Esophagus squamous epithelium (tissue), 4 donors: Measurements from ENCODE around the gene SMARCB1.

DNA sequence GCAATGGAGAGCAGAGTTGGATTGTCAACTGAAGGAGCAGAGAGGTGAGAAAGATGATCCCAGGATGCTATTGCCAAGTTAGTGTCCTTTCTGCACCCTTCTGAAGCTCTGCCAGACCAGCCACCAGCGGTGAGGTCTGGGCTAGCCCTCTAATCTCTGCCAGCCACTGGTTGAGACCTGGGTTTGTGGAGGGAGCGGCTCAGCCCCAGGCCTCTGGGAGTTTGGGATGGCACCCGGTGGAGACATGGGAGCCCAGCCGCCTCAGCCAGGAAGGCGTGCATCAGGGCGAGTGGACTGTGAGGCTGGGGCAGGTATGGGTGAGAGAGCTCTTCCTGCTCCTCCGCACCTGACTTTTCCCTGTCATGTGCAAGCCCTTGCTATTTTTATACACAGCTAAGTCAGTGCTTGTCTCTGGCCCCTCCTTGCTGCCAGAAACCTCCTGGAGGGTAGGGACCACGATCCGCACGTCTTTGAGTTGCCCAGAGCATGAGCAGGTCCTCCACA is 53.6 kb downstream of the IGLL1 start:
- PRO-cap, result no peak
- RAMPAGE, long total RNA, 4 experiments, result no peak in any of the 4 experiments

DNA sequence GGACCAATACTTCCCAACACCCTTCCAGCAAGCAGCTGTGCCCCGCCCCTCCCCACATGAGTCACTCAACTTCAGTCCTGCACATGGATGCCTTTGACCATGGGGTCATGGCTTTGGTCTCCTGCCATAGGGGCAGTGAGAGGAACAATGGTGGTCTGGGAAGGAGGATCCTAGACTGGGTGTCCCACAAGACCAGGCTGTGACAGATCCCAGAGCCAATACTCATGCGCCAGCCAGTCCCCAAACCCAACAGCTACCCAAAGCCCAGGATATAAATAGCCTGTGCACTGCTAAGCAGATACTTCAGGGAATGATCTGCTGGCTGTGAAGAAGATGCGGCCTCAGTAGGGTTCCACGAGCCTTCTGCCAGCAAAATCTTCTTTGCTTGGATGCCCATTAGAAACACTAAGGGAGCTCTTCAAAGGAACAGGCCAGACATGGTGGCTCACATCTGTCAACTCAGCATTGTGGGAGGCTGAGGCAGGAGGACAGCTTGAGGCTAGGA is 5.4 kb upstream of the RGL4 start:
- PRO-cap, result no peak
- RAMPAGE, long total RNA, 4 experiments, result no peak in any of the 4 experiments

DNA sequence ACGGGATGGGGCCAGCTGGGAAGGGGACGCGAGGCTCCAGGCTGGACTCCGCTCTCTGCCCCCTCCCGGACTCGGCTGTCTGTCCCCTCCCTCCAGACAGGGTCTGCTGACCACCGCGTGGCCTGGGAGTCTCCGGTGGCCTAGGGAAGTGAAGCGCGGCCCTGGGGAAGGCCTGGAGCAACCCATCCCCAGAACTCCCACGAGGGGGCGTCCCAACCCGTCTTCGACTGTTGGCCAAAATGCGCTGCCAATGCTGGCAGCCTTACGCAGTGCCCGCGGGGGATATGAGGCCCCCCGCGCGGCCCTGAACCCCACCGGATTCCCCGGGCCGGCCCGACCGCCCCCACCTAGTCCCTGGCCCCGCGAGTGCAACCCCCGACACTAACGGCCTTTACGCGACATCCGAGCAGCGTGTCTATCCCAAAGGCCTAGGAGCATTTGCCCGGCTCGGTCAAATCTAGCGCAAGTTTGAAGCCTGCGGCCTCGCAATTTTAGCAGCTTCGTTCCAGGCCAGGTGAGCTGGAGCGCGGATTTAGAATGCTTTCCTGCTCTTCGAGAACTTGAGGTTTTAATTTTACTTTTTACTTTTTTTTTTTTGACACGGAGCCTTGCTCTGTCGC is 618 bp upstream of the CHCHD10 start:
- PRO-cap, result unidirectional peak, minus-strand start at position 57 of the sequence
- RAMPAGE, long total RNA, 4 experiments, result no peak in any of the 4 experiments

DNA sequence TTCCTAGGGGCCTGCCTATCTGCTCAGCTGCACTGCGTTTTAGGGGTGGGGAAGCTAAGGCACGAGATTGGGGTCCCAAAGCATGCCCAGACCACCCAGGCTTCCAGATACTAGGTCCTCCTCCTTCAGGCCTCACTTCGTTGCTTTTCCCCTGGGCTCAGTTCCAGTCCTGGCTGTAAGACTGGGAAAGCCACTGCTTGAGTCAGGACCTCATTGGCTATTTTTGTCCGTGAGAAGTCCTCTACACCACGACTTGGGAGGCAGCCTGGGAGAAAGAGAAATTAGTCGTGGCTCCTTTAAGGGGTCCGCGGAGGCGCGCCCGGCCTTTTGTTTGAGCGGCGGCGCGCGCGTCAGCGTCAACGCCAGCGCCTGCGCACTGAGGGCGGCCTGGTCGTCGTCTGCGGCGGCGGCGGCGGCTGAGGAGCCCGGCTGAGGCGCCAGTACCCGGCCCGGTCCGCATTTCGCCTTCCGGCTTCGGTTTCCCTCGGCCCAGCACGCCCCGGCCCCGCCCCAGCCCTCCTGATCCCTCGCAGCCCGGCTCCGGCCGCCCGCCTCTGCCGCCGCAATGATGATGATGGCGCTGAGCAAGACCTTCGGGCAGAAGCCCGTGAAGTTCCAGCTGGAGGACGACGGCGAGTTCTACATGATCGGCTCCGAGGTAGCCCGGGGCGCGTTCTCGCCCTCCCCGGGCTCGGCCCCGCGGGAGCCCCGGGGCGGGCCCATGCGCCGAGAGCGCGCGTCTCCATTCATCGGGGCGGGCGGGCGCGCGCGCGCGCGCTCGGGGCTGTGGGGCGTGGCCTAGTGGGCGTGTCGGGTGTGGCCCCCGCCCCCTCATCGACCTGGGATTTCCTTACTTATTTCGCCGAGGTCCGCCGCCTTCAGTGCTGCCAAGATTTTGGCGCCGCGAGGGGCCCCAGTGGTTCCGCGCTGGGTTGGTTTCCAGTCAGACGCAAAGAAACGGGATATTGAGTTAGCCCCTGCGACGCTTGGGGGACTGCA is at the start of gene SMARCB1:
Gene SMARCB1, plus strand, starts transcription at position 362 of the 999 bp plus-strand sequence.
- PRO-cap, result bidirectional peak, plus-strand start at position 397 of the sequence, minus-strand start at position 253 of the sequence; bidirectional peak, plus-strand start at position 853 of the sequence, minus-strand start at position 665 of the sequence
- RAMPAGE, long total RNA, 4 experiments, result start-site peak on the plus strand in 3 of 4 experiments, centred at positions 389 to 407 of the sequence, 19 to 512 reads per replicate

DNA sequence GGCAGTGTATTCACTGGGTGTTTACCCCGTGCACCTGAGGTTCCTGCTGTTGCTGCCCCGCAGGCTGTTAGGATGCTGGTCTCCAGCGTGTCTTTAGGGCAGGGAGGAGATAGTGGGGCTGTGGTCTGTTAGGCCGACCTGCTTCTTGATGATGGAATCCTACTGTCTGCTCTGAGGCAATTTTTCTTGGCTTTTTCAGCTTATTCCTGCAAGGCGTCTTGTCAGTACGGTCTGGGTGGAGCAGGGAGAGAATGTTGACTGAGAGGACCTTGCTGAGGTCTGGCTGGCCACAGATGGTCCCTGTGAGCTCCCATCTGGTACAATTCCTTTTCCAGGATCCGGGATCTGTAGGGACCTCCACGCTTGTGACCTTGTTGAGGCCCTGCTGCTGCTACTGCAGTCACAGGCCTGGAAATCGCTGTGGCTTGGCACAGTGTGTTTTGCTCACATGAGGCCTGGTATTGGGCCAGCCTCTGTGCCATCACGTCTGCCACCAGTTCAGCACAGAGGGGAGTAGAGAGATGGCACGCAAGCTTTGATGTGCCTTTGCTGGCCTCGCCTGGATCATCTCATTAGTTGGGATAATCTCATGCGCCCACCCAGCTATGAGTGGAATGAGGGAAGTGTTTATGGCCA is 22.8 kb downstream of the DERL3 start:
- PRO-cap, result no peak
- RAMPAGE, long total RNA, 4 experiments, result no peak in any of the 4 experiments

- PRO-cap, result no peak
- RAMPAGE, long total RNA, 4 experiments, result no peak in any of the 4 experiments
These were observed 3.0 kb downstream of the DERL3 start for GRCh38 chr22:23835647-23836310.

DNA sequence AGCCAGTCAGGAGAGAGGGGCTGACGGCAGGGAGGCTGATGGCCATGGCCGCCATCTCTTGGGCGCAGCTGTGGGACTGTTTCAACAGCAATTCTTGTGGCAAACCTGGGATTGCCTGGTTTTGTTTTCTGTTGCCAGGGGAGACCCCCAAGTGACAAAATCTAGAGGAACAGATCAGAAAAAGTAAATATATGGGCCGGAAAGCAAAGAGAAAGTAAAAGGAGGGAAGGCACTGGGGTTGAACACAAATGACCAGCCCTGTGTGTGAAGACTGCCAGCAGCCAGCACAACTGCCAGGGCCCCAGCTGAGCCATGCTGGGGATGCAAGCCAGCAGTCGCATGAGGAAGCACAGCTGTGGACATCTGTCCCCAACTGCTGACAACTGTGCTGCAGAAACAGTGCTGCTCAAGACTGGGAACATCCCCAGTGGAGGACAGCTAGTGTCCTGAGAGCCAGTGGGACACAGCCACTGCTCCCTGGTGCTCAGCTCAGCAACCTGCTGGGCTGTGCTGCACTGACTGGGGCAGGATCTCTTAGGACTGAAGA is 10.6 kb downstream of the MIF start:
- PRO-cap, result no peak
- RAMPAGE, long total RNA, 4 experiments, result start-site peak on the minus strand in 1 of 4 experiments, centred at positions 79 to 409 of the sequence, 5 reads per replicate

DNA sequence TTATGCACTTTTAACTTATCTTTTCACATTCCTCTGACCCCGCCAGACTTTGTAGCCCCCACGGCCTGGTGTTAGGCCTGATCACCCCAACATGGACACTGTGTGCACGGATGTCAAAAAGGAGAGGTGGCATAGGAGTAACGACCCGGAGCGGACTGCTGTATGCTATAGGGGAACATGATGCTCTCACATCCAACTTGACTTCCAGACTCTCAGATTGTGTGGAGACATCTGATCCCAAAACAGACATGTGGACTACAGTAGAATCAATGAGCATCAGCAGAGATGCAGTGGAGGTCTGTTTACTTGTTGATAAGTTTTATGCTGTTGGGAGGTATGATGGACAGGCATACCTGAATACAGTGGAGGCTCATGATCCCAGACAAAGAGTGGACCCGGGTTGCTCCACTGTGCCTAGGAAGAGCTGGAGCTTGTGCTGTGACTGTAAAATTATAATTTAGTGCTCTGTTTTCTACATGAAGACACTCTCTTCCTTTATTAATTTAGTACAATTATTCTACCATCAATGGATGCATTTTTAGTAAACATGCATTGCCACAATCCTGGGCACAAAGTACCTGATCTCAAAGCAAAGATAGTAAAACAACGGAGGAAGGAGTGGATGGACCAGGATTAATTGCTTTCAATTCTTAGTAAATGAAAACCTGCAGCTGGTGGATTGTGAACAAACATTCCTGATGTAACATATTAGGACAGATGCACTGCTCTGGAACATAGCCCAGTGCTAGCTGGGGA is 31.7 kb downstream of the GSTT2B start:
- PRO-cap, result no peak
- RAMPAGE, long total RNA, 4 experiments, result no peak in any of the 4 experiments

GRCh38 chr22:24146089-24146631 is 35.1 kb upstream of the SUSD2 start:
- PRO-cap, result unidirectional peak, plus-strand start at chr22:24146550
- RAMPAGE, long total RNA, 4 experiments, result no peak in any of the 4 experiments

DNA sequence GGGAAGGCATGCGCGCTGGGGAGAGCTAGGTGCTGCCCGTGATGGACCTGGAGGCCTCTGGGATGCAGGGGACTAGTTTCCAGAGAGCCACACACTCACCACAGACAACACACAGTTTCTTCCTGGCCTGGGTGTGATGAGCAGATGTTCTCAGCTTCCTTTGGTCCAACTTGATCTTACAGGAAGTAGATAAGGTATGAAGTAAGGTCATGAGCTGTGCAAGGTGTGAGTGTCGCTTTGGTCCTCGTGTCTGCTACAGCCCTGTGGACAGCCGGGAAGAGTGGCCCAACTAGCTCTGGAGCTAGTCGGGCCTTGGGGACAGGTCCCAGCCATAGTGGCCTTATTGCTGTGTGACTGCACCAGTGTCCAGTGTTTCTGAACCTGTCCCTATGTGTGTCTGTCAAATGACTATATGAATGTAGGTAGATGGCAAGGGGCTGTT is 27.2 kb upstream of the SUSD2 start:
- PRO-cap, result no peak
- RAMPAGE, long total RNA, 4 experiments, result no peak in any of the 4 experiments

DNA sequence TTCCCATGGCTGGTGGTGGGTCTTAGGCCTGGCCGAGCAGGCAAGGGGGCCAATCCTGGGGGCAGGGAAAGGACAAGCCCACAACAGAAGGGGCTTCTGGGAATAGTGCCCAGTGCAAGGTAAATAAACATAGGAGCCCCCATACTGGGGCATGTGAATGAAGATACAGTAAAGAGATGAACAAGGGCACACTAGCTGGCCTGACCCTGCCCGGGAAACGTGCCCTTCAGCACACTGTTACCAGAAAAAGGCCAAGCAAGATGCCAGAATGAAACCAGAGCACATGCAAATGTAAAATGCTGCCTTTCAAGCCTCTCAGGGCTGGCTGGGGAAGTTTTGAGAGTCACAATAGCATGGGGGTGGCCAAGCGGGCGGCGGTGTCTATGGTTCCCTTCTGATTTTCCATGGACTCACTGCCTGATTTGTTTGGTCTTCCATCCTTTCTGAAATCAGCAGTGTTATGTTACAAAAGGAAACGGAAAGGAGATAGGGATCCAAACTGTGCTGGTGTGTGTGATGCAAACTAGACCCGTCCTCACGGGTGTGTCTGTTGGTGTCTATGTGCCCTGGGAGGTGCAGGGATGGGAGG is 18.9 kb upstream of the SUSD2 start:
- PRO-cap, result no peak
- RAMPAGE, long total RNA, 4 experiments, result no peak in any of the 4 experiments

DNA sequence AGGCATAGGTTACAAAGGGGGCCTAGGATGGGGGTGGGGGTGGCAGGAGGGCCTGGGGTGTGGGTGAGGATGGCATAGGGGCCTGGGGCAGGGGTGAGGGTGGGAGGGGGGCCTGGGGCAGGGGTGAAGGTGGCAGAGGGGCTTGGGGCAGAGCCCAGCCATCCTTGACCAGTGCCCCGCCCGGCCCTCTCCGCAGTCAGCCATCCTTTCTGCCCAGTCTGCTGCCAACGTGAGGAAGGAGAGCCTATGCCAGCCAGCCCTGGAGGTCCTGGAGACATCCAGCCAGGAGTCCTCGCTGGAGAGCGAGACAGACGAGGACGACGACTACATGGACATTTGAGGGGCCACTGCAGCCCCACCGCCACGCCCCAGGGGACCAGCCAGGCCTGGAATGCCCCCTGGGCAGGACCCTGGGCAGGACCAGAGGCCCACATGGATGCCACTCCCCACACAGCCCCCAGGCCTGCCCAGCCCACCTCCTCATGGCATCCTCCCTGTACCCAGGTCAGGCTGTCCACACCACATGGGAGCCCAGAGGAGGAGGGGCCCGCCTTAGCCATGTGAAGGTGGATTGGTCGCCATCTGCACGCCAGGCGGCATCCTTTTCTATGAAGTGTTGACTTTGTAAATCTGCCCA is 3.3 kb upstream of the SUSD2 start:
- PRO-cap, result no peak
- RAMPAGE, long total RNA, 4 experiments, result no peak in any of the 4 experiments

GRCh38 chr22:24303034-24303859 is 32.6 kb downstream of the SPECC1L start:
- PRO-cap, result bidirectional peak, plus-strand start at chr22:24303291, minus-strand start at chr22:24303135; unidirectional peak, plus-strand start at chr22:24303291
- RAMPAGE, long total RNA, 4 experiments, result no peak in any of the 4 experiments

GRCh38 chr22:24303950-24304471 is 33.4 kb downstream of the SPECC1L start:
- PRO-cap, result no peak
- RAMPAGE, long total RNA, 4 experiments, result no peak in any of the 4 experiments

DNA sequence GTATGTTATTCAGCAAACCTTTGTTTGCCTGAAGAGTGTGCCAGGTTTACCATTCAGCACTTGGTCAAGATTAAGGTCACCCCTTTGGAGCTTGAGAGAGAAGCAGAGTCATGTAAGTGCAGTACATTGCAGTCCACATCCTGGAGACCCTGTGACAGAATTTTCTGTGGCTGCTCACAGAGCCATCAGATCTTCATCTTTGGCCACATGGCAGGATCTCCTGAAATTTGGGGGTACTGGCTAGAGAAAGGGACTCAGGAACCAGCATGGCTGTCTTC is 29.6 kb upstream of the ADORA2A start:
- PRO-cap, result no peak
- RAMPAGE, long total RNA, 4 experiments, result no peak in any of the 4 experiments

DNA sequence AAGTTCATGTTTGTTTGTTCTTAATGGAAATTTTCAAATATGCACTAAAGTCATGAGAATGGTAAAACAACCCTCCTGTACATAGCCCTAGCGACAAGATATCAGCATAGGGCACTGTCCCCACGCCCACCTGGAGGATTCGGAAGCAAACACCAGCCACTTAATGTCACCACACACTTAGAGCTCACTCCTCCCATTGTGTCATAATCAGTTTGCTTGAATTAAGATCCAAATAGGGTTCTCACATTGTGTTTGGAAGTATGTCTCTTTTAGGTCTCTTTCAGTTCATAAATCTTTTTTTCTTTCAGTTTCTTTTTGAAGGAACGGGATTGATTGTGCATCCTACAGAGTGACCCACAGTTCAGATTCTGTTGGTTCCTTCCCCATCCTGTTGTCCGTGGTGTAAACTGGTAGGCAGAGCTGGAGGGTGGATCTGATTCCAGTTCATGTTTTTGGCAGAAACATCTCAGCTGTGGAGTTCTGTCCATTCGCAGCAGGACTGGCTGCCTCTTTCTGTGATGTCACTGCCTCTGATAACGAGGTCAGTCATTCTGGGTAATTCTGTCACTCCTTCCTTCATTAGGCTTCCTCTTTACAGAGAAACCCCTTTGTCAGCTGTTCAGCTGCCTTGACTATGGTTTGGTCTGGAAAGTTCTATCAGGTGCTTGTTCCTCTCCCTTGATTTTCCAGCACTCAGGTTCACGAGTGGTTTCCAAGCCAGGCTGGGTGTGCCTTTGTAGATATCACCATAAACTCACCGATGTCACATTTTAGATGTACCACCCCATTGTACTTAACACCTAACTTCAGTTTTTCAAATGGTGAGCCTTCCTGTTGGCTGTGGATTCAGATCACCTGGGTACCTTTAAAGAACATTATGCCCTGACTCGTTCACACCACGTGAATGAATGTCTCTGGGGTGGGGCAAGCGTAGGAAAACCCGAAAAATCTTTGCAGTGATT is 26.2 kb upstream of the ADORA2A start:
- PRO-cap, result no peak
- RAMPAGE, long total RNA, 4 experiments, result no peak in any of the 4 experiments

DNA sequence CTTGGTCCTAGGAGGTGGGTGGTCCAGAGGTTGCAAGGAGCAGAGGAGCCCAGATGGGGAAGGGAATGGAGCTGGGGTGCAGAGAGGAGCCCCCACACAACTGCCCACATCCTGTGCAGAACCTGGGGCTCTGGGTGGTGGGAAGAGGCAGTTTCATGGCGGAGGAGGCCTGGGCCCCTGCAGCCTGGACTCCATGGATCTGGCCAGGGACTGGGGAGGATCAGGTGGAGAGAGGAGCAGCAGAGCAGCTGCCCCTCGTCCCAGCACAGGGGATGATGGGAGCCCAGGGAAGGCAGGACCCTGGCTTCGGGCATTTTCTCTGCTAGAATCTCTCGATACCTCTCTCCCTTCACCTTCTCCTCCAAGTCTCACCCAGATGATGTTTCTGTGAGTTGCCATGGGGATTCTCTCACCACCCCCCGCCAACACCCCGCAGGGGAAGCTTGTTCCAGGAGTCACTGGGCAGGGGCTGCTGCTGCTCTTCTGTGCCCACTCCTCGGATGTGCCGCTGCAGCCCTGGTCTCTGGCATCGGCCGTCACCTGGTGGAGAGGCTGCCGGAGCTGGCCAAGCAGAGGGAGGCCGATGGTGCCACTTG is 800 bp upstream of the ADORA2A start:
- PRO-cap, result no peak
- RAMPAGE, long total RNA, 4 experiments, result no peak in any of the 4 experiments

DNA sequence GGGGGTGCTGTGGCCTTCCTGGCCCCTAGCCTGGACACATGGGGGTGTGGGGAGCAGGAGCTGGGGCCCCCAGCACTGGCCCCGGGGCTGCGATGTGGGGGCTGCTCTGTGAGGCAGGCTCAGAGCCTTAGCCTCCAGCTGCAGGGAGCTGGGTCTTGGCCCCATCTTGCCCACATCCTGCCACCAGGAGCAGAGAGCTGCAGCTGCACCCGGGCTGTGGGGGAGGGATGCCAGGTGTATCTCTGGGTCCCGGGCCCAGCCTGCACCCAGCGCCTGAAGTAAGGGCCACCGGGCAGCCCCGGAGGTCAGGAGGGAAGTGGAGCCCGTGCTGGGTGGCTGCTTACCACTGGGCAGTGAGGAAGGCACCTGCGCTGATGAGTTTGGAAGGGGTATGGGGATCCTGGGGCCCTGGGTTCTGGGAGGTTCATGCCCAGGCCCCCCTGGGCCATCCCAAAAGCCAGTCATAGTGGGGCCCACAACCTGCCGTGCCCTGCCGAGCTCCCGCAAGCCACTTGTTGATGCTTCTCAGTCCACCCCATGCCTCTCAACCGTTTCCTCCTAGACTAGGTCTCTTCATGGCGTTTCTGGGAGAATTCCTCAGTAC is 475 bp downstream of the ADORA2A start:
- PRO-cap, result bidirectional peak, plus-strand start at position 308 of the sequence, minus-strand start at position 179 of the sequence
- RAMPAGE, long total RNA, 4 experiments, result no peak in any of the 4 experiments

- PRO-cap, result bidirectional peak, plus-strand start at chr22:24461000, minus-strand start at chr22:24460928
- RAMPAGE, long total RNA, 4 experiments, result no peak in any of the 4 experiments
These were observed 33.3 kb downstream of the ADORA2A start for GRCh38 chr22:24460569-24461134.

- PRO-cap, result no peak
- RAMPAGE, long total RNA, 4 experiments, result no peak in any of the 4 experiments
These were observed 27.9 kb downstream of the GGT1 start for GRCh38 chr22:24630771-24631478.